Mammary epithelial cell (primary cell): Measurements from ENCODE around the gene PRR30.

GRCh38 chr2:25339627-25340092 is 2.1 kb downstream of the DNMT3A start:
- CAGE, long polyA plus RNA, result no peak
- RRBS, result no CpG with 5 or more reads among the region's 15 CpGs

- CAGE, long polyA plus RNA, result no peak
- RRBS, result 3% methylated on average over 30 of the region's 86 CpGs
These were observed 1.4 kb downstream of the DNMT3A start for GRCh38 chr2:25340093-25340972.

GRCh38 chr2:25419358-25419905 is 77.7 kb upstream of the DNMT3A start:
- CAGE, long polyA plus RNA, result no peak
- RRBS, result no CpG with 5 or more reads among the region's 11 CpGs

- CAGE, long polyA plus RNA, result no peak
- RRBS, result 1% methylated on average over 12 of the region's 35 CpGs
These were observed 852 bp downstream of the ASXL2 start for GRCh38 chr2:25877283-25877987.

DNA sequence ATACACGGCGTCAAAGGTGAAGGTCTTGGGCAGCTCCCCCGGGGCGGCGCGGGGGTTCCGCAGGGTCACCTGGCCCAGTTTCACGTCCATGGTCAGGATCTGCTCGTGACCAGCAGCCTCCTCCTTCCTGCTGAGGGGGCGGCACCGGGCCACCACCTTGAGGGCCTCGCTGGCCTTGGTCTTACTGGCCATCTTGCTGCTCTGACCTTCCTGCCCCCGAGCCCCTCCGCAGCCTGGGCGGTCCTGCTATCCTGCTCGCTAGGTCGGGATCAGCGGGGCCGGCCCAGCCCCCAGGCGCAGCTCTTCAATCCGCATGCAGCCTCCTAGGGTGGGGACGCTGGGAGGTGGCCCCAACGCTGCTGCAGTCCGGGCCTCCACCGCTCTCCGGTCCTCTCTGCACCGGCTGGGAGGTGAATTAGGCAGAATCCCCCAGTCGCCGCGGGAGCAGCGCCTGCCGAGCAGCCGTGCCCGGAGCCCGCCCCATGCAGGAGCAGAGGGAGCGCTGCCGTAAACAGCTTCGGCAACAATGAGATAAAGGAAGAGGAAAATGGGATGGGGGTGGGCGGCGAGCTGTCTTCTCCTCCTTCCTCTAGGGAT is 473 bp downstream of the KIF3C start:
- CAGE, long polyA plus RNA, result no peak
- RRBS, result 2% methylated on average over 16 of the region's 40 CpGs

DNA sequence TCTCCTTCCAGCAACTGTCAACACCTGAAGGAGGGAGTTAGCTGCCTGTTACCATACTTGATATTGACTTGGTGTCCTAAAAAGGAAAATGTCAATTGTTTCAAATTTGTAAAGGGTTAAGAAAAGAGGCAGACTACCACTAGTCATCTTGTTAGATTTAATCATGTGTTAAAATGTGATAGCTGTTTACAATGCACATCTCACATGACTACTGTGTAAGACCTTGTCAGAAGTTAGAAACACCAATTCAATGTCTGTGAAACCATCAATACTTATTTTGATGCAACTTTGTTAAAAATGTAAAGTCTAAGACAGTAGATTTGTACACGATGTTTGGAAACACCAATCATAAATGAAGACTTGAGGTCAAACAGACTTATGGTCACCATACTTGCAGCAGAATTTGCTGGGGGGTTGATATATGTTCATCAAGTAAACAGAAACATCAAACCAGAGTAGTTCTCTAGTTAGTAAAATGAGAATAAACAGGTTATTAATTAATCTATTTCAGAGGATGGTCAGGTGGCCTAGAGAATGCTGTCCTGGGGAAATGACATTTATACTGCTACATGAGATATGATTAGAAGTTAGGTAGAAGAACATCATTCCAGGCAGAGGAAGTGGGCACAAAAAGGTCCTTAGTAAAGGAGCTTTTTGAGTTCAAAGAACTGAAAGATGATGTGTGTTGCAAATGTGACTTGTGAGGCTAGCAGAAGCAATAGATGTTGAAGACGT is 33.8 kb downstream of the RAB10 start:
- CAGE, long polyA plus RNA, result no peak
- RRBS, result no CpG with 5 or more reads among the region's 2 CpGs

DNA sequence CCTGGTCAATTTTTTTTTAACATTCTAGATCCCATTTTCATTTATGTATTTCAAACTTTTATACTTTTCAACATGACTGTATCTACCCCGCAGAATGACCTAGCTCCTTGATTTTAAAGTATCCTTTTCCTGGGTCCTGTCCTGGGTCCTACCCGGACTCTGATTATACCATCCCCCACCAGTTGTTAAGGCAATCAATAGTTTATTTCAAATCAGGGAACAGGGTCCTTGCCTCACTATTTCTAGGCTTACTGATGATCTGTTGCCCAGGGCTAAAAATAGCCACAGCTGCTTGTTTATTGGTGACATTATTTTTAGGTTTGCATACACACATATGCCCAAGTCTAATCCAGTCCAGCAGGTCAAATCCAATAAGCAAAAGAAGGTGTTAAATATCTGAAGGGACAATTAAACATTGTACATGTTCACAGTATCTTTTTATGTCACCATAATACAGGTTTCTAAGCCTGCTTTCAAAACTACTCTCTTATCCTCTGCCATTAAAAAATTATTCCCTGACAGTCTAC is 66.0 kb downstream of the RAB10 start:
- CAGE, long polyA plus RNA, result no peak
- RRBS, result no CpG with 5 or more reads among the region's 2 CpGs

DNA sequence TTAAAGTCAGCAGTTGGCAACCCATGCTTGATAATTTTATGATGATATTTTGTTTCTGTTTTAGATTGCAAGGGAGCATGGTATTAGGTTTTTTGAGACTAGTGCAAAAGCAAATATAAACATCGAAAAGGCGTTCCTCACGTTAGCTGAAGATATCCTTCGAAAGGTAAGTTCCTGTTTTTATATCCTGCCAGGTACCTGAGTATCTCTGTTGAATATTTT is 45.2 kb upstream of the GAREM2 start:
- CAGE, long polyA plus RNA, result no peak
- RRBS, result no CpG with 5 or more reads among the region's 4 CpGs

DNA sequence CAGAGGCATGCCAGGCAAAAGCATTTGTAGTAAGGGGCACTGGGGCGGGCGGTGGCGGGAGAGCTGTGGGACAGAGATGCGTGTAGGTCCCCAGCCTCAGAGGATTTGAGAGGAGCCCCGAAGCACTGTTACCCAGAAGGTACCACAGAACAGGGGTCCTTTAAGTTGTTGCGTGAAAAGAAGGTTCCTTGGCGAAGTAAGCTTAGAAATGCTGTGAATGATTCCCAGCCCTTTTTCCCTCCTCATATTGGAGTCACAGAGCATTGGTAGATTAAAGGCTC is 12.5 kb downstream of the GAREM2 start:
- CAGE, long polyA plus RNA, result no peak
- RRBS, result no CpG with 5 or more reads among the region's 7 CpGs

- CAGE, long polyA plus RNA, result no peak
- RRBS, result no CpG with 5 or more reads among the region's 6 CpGs
These were observed 1.4 kb downstream of the HADHA start for GRCh38 chr2:26243098-26243389.

- CAGE, long polyA plus RNA, result no peak
- RRBS, result no CpG with 5 or more reads among the region's 2 CpGs
These were observed 9.5 kb upstream of the DRC1 start for GRCh38 chr2:26392049-26392833.

GRCh38 chr2:26456363-26457156 is 54.8 kb downstream of the DRC1 start:
- CAGE, long polyA plus RNA, result no peak
- RRBS, result no CpG with 5 or more reads among the region's 12 CpGs

DNA sequence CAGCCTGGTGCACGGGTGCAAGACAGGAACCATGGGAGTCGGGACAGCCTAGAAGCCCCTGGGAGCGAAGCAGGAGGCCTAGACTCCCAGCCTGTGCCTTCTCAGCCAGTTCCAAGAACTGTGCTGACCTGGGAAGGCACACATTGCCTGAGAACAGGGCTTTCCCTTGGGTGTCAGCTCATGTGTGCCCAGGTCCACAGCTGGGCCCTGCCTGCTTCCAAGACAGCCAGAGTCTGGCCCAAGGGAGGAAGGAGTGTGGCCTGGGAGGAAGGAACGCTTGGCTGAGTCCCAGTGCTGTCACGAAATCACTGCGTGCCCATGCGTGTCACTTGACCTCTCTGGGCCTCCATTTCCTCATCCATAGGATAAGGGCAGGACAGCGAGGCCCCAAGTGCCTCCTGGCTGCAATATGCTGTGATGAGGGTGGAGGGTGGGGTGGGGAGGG is 732 bp upstream of the KCNK3 start:
- CAGE, long polyA plus RNA, result no peak
- RRBS, result no CpG with 5 or more reads among the region's 8 CpGs

DNA sequence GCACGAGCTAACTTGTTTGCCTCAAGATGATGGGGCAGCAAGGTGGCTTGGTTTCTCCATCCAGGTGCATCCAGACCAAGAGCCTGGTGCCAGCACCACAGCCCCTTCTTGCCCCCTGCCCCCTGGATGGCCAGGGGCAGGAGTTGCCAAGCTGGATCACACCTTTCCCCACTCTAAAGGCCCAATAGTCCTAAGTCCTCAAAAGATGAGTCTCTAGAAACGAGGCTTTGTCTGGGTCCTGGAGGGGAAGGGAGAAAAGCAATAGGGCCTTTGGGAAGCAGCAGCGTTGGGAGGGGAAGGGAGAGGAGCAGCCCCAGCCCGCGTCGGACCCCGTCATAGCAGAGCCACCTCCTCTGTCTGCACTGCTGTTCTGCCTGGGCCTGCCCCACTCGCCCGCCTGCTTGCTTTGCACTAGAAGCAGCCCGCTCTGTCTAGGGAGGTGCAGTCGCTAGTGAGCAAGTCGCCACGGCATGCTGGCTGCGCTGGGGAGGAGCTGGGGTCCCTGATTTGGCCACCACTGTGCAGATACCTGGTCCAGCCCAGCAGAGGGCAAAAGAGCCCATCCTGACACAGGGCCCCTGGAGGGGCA is 8.1 kb upstream of the TMEM214 start:
- CAGE, long polyA plus RNA, result no peak
- RRBS, result no CpG with 5 or more reads among the region's 14 CpGs

DNA sequence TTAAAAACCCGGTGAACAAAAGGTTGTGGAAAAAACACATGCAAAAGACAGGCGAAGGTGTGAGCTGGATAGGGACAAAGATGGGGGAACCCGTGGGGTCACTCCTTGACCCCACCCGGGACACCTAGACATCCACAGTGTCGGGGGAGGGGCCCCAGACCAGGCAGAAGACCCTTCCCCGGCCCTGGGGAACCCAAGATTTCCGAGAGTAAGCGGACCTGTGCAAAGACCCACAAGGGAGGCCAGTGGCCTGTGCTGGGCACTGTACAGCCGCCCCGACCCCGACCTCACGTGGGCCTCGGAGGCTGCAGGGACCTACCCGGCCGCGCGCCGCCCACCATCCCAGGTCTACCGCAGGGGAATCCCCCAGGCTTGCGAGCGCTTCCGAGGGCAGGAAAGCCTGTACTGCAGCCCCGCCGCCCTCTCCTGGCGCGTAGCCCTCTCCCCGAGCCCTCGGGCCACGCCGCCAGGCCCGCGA is 1.7 kb upstream of the AGBL5 start:
- CAGE, long polyA plus RNA, result no peak
- RRBS, result 6% methylated on average over 4 of the region's 32 CpGs

DNA sequence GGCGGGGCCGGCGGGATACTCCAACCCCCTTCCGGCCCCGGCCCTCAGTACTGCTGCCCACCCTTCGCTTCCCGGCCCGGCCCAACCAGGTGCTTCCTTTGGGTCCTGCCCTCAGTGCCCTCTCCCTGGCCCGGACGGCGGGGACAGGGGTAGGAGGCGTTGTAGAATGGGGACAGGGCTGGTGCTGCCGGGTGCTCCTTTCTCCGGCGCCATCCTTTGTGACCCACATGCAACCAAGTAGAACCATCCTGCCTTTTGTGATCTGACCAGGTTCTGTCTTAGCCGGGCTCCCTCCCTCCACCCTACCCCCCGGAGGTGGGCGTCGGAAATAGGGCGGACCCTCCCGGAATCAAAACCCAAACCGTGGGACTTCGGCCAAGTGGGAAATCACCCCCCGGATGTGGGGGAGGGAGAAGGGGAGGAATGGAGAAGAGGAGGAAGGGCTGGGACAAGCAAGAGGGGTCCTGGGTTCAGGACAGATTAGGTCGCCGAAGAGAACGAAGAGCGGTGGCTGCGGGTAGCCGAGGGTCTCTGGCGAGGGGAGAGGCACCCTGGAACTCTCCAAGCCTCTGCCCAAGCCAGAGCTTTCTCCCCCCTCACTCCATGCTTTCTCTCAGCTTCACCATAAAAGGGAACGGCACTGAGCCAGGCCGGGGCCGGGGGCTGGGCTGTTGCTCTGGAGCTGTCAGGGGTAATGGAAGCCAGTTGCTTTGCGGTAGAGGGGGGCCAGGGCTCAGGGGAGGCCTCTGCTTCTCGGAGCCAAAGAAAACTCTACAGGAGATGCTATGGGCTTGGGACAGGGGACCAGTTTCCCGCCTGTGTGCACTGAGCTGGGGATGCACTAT is 737 bp upstream of the OST4 start:
- CAGE, long polyA plus RNA, result no peak
- RRBS, result 4% methylated on average over 14 of the region's 37 CpGs

- CAGE, long polyA plus RNA, result no peak
- RRBS, result 38% methylated on average over 3 of the region's 11 CpGs
These were observed 1.0 kb downstream of the EMILIN1 start for GRCh38 chr2:27079316-27079979.

DNA sequence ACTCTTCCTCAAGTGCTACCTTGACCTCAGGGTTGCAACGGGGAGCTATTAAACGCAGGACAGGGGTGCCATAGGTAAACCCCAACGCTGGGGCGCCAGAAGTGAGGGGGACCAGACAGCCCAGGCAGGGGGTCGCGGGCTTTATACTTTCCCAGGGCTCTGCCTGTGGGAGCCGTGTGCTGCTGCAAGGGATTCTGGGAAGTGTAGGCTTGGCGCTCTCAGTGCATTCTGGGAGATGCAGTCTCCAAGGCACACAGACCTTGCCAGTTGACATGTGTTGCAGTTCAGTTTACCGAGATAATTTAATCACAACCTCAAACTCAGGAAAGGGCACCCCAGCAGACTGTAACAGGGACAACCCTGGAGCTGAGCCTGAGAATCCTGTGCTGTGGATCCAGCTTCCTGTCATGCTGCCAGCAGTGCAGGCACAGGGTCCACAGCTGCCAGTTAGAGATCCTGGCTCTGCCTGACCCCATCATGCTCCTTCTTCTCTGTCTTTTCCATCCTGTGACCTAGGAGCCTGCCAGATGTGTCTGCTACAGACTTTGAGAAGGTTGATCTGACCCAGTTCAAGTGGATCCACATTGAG is 9.7 kb downstream of the KHK start:
- CAGE, long polyA plus RNA, result no peak
- RRBS, result no CpG with 5 or more reads among the region's 9 CpGs

DNA sequence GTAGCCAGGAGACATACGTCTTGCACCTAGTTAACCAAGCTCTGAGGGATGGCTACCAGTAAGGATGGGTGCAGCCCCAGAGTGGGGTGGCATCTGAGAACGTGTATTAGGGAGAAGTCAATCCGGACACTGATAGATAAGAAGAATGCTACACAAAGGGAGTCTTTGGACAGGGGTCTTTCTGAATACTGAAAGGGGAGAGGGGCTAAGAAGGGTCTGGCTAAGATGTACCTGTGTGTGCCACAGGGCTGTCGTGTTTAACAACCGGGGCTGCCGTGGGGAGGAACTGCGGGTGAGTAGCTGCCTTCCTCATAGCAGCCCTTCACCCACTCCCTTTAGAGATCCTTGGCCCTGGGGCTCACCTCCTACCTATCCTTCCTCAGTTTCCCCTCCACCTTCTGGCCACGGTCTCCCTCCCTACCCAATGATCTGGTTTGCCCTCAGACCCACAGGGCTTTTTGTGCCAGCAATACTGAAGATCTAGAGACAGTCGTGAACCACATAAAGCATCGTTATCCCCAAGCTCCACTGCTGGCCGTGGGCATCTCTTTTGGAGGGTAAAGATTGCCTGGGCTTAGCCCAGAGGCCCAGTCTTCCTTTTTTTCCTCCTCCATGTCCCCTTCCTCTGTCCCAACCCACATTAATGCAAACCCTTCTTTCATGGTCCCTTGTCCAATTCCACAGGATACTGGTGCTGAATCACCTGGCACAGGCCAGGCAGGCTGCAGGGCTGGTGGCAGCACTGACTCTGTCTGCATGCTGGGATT is 5.2 kb downstream of the PREB start:
- CAGE, long polyA plus RNA, result no peak
- RRBS, result no CpG with 5 or more reads among the region's 11 CpGs

DNA sequence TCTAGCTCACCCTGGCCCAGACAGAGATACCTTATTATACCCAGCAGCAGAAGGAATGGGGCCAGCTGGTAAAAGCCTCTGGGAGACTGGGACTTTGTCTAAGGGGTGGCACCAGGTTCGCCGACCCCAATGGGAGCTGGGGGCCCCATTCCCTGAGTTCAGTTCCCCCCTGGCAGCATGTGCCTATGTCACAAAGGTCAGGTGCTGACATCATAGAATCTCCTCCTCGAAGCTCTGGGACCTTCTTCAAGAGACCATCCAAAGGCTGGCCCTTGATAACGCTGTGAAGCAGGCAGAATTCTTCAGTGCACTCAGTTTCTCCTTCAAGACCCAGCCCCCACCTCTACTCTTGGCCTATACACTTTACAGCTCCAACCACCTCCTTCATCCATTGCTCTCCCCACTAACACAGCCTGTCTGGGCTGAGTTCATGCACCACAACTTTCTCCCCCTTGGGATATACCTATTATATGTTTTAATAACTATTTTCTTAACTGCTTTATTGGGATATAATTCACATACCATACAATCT is at the start of gene PRR30:
Gene PRR30 (minus strand): TSS at position 138 of the 532 bp plus-strand sequence.
- CAGE, long polyA plus RNA, result no peak
- RRBS, result no CpG with 5 or more reads among the region's 4 CpGs